Metastatic Pancreatic Carcinoma in the Ovary (tissue), 1 donor: Measurements from ENCODE around the genes FGF14 and TEX30.

GRCh38 chr13:100515371-100515972 is 73.1 kb downstream of the GGACT start:
- PRO-cap: no peak

DNA sequence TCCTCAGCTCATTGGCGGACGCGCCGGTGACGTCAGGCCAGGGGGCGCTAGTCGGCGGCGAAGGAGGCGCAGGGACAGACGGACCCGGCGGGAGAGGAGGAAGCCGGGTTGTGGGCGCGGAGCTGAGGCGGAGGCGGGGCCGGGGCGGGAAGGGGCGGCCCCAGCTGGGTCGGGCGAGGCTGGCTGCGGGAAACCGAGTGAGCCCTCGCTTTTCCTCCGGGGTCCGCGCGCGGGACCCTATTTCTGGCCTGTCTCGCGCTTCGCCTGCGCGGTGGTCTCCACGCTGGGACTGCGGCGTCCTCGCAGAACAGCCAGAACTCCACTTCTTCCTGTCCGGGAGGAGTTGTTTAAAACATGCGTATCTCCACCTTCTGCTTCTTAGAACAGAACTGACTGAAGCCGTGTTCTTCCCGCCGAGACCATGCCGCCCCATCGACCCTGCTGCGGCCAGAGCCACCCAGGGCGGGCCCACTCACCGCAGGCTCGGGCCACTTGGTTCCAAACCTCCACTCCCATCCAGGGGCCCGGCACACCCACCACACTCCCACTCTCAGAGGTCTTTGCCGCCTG is 474 bp upstream of the TMTC4 start:
- PRO-cap: bidirectional peak, plus-strand start at position 77 of the sequence, minus-strand start outside the sequence

- PRO-cap: no peak
These were observed 1.3 kb downstream of the ITGBL1 start for GRCh38 chr13:101453580-101454415.

DNA sequence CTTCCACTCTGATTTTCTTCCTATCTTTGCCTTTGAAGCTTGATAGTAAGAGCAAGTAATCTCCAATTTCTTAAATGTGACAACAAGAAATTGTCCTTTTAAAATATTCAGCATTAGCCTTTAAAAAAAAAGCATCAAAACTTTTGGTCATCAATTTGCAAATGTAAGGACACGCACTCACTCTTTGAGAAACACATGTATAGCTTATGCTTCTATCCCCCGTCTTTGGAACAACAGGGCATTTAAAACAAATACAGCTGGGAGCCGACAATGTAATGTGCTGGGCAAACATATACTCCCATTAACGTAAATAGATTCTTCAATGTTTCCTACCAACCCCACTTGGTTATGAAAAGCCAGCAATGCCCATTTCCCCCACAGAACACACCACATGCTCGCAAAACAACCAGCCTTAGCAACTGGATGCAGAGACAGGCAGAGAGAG is 1.6 kb downstream of the FGF14 start:
- PRO-cap: no peak

GRCh38 chr13:101916317-101917475 is at the start of gene FGF14:
TSS of gene FGF14 (minus strand) at chr13:101916945.
- PRO-cap: no peak

GRCh38 chr13:102328964-102329798 is 267.6 kb upstream of the TPP2 start:
- PRO-cap: no peak

- PRO-cap: unidirectional peak, minus-strand start at chr13:102402187; bidirectional peak, plus-strand start at chr13:102402559, minus-strand start at chr13:102402416
These were observed 194.6 kb upstream of the TPP2 start for GRCh38 chr13:102401953-102402780.

DNA sequence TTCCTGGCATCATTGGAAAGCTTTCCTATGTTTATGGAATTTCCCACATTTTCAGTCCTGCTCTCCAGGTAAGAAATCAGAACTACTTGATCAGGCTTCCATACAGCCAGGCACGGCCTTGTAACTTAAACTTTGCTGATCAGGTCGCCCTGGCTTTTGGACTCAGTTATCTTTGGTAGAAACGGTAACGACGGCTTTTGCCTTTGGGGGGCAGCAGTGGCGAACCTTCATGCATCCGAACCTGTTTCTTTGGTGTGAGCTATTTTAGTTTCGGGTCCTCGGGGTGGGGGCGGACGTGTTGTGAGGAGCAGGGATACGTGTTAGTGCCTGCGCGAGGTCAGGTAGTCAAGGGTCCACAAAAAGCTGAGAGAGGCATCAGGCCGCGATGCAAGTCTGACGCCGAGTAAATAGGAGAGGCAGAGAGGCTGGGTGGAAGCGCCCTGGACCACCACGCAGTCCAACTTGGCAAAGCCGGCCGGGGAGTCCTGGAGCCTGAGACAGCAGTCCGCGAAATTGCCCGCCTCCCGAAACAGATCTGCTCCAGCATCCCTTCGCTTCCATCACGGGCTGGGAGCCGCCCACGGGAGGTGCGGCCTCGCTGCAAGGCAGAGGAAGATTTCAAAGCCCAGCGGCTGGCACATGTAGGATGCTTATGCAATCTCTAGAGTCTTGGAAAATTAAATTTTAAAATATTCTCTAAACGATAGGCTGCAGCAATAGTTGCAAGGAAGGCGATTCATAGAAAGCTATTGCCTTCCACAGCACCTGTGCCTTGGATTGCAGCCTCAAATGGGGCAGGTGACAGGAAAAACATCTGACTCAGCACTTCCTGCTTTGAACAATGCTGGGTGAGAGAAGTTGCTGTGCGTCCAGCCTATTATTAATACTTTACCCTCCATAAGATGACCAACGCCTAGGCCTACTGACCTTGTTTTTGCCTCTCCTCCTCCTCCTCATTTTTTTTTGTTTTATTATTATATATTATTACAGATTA is 4.6 kb upstream of the TPP2 start:
- PRO-cap: no peak

DNA sequence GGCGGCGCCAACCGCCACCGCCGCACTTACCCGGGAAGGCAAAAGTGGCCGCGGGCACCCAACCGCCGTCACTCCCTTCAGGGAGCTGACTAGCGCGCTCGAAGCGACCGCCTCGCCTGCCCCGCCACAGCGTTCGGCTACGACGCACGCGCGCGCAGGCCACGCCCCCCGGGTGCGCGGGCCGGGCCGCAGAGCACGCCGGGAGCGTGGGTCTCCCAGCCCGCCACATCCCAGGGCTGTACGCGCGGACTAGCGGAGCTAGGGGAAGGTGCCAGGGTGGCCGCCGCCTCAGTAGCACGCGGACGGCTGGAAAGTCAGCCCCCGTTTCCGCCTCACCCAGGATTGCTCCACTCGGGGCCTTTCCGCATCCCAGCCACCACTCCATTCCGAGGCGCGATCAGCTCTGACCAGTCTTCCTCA is at the start of gene TEX30:
TEX30 (minus strand) TSS at position 135 of the 420 bp plus-strand sequence.
- PRO-cap: bidirectional peak, plus-strand start at position 255 of the sequence, minus-strand start at position 79 of the sequence

DNA sequence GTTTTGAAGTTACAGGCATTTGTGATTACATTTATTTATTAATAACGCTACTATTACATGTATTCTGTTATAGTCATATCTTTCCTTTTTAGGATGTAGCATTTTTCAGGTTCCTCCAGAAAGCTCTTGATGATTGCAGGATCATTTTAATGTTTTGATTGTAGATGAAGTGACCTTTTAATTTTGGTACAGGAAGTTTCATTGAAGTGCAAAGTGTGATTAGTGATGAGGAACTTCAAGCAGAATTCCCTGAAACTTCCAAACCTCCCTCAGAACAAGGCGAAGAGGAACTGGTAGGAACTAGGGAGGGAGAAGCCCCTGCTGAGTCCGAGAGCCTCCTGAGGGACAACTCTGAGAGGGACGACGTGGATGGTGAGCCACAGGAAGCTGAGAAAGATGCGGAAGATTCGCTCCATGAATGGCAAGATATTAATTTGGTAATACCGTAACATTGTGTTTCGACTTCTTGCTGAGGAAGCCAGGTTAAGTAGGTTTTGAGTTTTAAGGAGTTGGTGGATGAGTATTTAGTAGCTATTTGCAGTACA is 19.7 kb downstream of the ERCC5 start:
- PRO-cap: no peak

GRCh38 chr13:106099533-106099825 is 436.0 kb downstream of the EFNB2 start:
- PRO-cap: no peak

DNA sequence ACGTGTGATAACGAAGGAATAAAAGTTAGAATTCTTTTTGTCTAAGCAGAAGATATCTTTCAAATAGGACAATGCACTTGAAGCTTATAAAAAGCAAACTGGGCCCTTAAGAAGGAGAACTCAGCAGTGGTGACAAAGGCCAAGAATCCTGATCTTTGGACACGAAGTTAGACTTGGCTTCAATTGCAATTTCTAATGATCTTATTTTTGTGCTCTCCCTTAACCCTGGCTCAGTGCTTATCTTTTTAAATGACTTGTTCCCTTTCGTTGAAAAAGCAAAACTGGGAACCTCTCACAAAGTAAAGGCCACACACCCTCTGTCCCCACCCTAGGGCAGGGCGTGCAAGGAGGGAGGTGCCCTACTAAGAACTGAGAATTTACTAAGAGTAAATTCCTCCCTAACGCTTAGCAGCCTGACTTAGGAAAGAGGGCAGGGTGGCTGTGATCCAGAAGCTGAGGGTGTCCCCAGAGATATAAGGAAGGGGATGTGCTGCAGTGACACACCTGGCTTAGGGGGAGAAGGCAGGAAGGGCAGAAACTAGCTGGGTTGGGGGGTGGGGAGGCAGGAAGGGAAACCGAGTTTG is 435.3 kb downstream of the EFNB2 start:
- PRO-cap: no peak

DNA sequence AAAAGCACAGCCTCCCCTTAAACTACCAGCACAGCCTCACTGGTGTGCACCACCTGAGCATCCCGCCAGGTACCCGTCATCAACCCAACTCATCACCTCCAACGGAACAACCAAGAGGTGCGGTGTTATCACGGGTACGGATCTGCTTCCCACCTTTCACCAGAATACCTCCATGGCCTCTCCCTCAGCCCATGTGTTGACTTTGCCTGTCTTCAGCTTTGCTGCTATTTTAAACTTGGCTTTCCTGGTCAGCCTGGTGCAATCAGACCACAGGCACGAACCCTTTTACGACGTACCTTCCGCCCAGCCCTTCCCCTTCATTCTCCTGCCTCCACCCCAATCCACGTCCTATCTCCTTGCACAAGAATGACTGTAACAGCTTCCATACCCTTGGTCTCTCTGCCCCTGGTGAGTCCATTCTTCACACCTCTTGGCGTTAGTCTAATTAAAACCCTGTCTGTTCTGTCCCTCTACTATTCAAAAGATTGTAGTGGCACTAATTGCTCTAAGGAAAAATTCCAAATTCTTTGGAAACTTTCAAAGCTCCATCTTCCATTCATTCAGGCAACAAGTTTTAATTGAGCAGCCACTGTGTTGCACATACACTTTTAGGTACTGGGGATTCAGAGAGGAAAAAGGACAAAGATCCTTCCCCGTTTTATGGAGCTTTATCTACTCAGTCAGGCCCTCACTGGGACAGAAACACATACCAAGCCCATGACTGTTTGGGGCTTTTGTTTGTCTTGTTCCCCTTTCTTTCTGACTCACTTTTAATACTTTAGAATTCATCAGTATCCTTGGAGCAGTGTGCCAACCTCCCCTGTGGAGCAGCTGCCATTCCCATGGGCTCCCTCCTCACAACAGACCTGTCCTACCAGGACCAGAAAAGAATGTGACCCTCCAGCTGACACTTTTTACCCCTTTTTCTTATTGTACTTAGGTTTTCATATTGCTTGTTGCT is 431.5 kb downstream of the EFNB2 start:
- PRO-cap: no peak

DNA sequence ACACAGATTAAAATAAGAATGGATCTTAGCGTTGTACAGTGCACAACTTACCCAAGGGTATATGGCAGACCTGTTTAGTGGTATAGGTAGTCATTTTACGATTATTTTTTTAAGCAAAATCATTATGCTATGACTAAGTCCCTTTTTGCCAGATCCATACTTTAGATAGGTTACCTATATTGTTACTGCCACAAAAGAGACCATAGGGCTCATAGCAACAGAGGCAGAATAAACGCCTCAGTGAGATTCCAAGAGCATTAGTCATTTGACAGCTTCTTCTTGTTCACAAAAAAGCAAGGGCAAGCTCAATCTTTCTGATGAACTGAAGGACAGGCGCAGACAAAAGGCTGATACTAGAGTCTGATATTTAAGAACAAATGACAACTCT is 187.5 kb downstream of the EFNB2 start:
- PRO-cap: no peak

DNA sequence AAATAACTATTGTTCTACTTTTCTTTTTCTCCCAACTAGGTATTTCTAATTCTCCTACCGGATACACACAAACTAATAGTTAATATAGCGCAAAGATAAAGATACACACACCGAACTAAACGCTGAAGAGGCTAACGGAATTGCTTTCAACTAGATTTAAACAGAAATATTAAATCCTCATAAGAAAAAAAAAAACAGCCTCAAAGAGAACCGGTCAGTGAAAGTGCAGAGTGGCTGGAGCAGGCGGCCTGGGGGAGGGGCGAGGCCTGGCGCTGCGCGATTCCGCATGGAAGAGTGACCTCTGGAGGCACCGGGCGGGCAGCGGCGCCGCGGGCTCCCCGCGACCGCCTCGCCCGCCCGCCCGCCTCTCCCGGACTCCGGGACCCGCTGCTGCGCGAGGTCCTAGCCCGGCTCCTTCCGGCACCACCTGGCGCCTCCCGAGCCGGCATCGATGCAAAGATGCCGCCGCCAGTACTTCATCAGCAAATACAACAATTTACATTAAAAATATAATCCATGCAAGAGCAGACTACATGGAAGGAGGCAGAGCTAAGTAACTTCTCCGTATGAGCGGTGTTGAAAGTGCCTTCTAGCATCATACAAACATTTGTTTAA is 2.4 kb downstream of the EFNB2 start:
- PRO-cap: no peak

DNA sequence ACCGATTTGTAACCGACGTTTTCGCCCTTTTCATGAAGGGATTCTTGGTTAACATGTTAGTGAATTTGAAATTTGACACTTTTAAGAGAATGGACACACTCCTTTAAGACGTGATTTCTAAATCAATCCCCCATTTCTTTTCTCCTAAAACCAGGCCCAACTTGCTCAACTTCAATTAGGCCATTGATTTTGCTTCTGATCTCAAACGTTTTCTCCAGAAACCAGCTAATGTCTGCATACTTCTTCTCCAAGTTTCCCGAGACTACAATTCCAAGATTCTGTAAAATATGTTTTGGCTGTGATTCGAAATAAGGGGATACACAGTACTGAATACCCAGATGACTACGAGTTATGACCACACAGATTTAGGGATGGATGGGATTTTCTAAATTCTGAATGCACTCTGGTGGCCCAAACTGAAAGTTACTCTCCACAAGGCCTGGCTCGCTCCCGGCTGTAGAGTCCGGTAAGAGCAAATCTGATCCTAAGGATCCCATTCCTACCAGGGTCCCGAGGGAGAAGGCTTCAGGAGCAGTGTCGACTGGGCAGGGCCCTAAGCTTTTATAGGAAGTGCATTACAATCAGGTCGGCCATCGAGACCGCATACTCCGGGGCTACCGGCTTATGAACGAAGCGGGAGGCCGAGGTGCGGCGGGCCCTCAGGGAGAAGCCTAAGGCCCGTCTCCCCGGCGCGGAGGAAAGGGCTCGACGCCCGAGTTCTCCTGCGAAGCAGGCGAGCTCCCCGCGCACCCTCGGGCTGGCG is 1.7 kb downstream of the EFNB2 start:
- PRO-cap: no peak

GRCh38 chr13:106534297-106534863 is 1.1 kb downstream of the EFNB2 start:
- PRO-cap: no peak

- PRO-cap: no peak
These were observed 15.4 kb upstream of the EFNB2 start for GRCh38 chr13:106550768-106551417.

DNA sequence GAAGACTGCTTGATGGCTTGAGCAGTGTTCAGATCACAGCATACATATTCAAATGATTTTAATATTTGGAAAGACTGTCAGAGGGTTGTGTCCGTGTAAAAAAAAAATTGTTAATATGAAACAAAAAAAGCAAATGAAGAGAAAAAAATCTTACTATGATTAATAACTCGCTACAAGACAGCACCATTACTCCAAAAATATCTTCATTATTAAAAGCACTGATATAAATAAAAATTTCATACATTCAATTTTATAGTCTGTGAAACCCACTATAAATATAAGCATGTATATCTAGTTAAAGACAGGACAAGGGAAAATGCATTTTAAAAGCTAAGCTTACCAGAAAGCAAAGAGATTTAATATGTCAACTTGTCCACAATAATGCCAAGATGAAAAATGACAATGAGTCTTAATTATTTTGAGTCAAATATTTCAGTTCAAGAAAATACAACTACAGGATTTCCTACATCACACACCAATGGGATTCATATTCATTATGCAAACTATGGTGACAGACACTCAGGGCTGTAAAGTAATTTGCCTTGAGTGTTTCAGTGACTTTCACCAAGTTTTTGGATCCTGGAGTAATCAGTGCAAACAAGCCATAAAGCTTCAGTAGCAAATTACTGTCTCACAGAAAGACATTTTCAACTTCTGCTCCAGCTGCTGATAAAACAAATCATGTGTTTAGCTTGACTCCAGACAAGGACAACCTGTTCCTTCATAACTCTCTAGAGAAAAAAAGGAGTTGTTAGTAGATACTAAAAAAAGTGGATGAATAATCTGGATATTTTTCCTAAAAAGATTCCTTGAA is 9.7 kb downstream of the ARGLU1 start:
- PRO-cap: no peak

DNA sequence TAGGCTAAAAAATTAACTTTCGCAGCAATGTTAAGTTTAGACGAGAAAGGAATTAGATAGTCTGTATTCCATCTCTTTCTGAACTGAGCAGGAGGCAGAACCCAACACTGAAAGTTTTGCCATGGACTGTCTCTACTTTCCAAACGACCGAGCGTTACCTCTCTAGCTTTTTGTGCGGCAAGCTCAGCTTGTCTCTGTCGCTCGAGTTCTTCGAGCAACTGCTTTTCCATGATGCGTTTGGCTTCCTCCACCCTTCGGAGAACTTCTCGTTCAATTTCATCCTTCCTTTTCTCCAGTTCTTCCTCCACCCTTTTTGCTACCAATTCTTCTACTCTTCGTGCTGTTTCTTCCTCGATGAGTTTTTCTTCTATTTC is 8.7 kb downstream of the ARGLU1 start:
- PRO-cap: no peak